Suprapubic skin (tissue), 4 donors: ENCODE measurements around a stretch of chr18.

DNA sequence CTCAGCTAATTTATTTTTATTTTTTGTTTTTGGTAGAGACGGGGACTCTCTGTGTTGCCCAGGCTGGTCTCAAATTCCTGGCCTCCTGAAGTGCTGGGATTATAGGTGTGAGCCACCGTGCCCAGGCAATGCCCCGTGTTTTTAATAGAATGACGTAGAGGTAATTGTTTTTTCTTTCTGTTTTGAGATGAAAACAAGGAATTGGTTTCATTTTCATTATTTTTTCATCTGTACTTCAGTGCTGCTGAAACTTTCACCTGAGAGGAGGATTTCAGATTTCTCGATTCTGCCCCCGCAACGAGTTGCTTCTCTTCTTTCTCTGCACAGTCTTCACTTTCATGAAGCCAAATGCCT lies 48.2 kb upstream of the LPIN2 start:
- PRO-cap: no peak
- RAMPAGE, long total RNA, 4 experiments: no peak in any of the 4 experiments

- PRO-cap: no peak
- RAMPAGE, long total RNA, 4 experiments: no peak in any of the 4 experiments
These were observed 99.9 kb downstream of the MYOM1 start for GRCh38 chr18:3119610-3120468.

- PRO-cap: no peak
- RAMPAGE, long total RNA, 4 experiments: no peak in any of the 4 experiments
These were observed 67.8 kb downstream of the MYOM1 start for GRCh38 chr18:3151866-3152443.

- PRO-cap: no peak
- RAMPAGE, long total RNA, 4 experiments: no peak in any of the 4 experiments
These were observed 4.5 kb upstream of the MYL12B start for GRCh38 chr18:3257112-3258090.

- PRO-cap: unidirectional peak, minus-strand start at chr18:3261621; bidirectional peak, plus-strand start at chr18:3262140, minus-strand start at chr18:3261810
- RAMPAGE, long total RNA, 4 experiments: start-site peak on the minus strand in 1 of 4 experiments, at chr18:3261794-3261843 at its widest, 13 reads per replicate
These were observed 496 bp upstream of the MYL12B start for GRCh38 chr18:3261287-3261987.

GRCh38 chr18:3448601-3449157 lies 1.3 kb upstream of the TGIF1 start:
- PRO-cap: bidirectional peak, plus-strand start at chr18:3449055, minus-strand start at chr18:3448932
- RAMPAGE, long total RNA, 4 experiments: no peak in any of the 4 experiments

GRCh38 chr18:3455678-3456645 lies 6.0 kb downstream of the TGIF1 start:
- PRO-cap: no peak
- RAMPAGE, long total RNA, 4 experiments: no peak in any of the 4 experiments

GRCh38 chr18:3459351-3459874 lies 9.4 kb downstream of the TGIF1 start:
- PRO-cap: no peak
- RAMPAGE, long total RNA, 4 experiments: no peak in any of the 4 experiments

DNA sequence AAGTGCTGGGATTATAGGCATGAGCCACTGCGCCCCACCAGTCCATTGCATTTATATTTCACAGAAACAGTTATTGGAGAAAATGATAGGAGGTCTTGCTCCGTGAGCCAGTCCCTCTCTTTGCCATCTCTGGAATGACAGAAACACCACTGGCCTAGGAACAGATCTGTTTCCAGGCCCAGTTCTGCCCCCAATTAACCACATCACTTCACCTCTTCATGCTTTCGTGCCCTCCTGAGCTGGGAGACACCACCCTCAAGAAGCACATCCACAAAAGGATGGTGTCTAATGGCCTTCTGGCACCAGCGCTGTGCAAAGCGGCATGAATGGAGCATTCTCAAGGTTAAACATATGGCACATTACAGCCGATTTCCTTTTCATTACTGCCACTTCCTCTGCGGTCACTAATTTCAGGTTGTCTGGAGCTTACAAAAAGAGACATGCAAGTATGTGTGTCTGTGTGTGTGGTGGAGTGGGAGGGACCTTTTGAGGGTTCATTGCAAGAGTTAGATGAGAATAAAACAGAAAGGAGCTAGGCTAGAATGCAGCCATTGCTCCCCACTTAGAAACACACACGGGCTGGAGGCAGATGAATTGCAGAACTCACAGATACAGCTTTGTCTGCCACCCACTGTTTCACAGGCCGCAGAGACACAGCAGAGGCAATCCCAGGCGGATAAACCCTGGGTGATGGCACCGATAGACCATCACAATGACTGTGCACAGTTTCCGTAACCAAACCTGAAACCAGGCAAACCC lies 75.9 kb downstream of the TGIF1 start:
- PRO-cap: no peak
- RAMPAGE, long total RNA, 4 experiments: no peak in any of the 4 experiments

DNA sequence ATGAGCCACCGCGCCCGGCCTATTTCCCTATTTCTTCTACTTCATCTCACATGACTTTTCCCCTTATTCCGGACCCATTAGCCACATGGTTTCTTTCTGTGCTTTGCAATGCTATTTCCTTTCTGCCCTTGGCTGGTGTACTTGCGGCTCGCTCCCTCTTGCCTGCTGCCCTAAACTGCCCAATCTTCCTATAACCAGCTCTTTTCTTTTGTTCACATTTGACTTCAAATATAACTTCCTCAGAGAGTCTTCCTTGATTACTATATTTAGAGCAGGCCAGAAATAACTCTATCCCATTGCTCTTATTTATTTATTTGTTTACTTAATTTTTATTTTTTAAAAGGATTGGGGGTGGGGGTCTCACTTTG lies 209.9 kb downstream of the TGIF1 start:
- PRO-cap: no peak
- RAMPAGE, long total RNA, 4 experiments: no peak in any of the 4 experiments

DNA sequence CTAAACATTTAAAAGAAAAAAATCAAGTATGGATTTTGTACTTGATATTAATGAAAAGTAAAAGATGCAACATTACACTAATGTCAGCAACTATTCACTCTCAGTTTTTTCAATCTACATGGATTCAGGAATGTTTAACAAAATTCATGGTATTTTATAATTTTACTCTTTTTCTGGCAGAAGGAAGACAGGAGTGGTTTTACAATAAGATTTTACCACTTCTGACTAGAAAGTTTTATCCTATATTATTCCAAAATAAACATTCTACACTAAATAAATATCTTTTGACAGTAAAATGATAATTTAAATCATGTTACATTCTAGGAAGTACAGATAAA lies 252.5 kb downstream of the DLGAP1 start:
- PRO-cap: no peak
- RAMPAGE, long total RNA, 4 experiments: no peak in any of the 4 experiments

DNA sequence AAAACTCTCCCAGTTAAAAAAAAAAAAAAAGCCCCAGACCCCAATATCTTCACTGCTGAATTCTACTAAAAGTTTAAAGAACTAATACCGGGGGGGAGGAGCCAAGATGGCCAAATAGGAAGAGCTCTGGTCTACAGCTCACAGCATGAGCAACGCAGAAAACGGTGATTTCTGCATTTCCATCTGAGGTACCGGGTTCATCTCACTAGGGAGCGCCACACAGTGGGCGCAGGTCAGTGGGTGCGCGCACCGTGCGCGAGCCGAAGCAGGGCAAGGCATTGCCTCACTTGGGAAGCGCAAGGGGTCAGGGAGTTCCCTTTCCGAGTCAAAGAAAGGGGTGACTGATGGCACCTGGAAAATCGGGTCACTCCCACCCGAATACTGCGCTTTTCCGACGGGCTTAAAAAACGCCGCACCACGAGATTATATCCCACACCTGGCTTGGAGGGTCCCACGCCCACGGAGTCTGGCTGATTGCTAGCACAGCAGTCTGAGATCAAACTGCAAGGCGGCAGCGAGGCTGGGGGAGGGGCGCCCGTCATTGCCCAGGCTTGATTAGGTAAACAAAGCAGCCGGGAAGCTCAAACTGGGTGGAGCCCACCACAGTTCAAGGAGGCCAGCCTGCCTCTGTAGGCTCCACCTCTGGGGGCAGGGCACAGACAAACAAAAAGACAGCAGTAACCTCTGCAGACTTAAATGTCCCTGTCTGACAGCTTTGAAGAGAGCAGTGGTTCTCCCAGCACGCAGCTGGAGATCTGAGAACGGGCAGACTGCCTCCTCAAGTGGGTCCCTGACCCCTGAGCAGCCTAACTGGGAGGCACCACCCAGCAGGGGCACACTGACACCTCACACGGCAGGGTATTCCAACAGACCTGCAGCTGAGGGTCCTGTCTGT lies 192.8 kb downstream of the AKAIN1 start:
- PRO-cap: no peak
- RAMPAGE, long total RNA, 4 experiments: no peak in any of the 4 experiments

GRCh38 chr18:5394615-5395408 lies 99.3 kb upstream of the ZBTB14 start:
- PRO-cap: no peak
- RAMPAGE, long total RNA, 4 experiments: no peak in any of the 4 experiments

GRCh38 chr18:5456009-5456366 lies 87.8 kb downstream of the EPB41L3 start:
- PRO-cap: no peak
- RAMPAGE, long total RNA, 4 experiments: no peak in any of the 4 experiments

DNA sequence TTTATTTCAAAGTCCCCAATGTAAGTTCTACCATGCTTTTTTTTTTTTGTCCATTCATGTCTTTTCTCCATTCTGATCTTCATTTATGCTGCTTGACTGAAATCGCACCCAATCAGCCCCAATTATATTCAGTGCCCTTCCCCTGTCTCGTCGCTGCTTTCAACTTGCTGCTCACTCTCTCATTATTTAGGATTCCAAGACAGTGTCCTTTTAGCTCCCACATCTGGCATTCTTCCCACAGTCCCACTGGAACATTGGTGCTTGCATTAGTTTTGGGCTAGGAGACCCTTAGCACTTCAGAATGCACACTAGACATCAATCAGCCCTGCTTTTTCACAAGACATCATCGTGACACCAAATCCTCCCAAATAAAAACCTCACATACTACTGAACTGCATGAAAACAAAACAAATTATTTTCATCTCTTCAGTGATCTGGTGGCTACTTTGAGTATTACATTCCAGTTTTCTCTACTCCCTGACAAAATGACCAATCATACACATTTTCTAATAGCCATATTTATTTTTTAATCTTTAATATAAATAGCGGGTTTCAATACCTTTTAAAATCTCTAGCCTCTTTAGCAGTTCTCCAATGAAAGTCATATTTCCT lies 82.2 kb upstream of the EPB41L3 start:
- PRO-cap: no peak
- RAMPAGE, long total RNA, 4 experiments: no peak in any of the 4 experiments

GRCh38 chr18:5627679-5628101 lies 83.9 kb upstream of the EPB41L3 start:
- PRO-cap: no peak
- RAMPAGE, long total RNA, 4 experiments: no peak in any of the 4 experiments

DNA sequence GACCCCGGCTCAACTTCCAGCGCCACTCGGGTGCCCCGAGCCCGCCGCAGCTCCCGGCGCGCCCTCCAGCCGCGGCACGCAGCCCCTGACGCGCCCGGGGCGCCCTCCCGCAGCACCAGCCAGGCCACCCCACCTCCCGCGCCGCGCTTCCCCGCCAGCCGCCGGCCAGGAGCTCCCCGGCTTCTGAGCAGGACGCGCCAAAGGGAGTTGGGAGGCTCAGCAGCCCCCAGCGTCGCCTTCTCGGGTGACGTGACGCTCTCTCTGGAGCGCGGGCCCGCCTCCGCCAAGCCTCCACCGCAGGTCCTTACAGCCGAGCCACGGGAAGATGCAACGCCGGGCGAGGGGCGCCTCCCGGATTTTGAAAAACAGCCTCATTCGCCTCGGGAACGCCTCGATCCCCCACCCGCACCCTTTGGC lies 85.0 kb upstream of the EPB41L3 start:
- PRO-cap: bidirectional peak, plus-strand start at position 307 of the sequence, minus-strand start at position 185 of the sequence
- RAMPAGE, long total RNA, 4 experiments: no peak in any of the 4 experiments

GRCh38 chr18:6362598-6362797 lies 52.2 kb downstream of the L3MBTL4 start:
- PRO-cap: no peak
- RAMPAGE, long total RNA, 4 experiments: no peak in any of the 4 experiments

DNA sequence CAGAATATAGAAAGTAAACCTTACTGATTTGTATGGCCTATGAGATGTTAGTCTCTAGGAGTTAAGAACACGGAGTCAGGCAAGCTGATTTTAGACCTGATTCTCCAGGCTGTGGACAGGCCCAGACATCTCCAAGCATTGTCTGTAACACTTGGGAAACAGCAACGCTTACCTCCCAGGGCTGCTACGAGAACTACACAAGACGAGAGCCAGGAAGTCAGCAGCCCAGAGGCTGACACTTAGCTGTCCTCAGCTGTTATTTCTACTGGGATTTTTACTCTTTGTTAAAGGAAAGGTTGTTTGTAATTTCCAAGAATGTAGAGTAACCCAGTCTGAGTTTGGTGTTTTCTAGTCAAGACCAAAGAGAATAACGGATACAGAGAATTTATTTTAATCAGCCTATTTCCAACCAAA lies 123.5 kb downstream of the LAMA1 start:
- PRO-cap: no peak
- RAMPAGE, long total RNA, 4 experiments: no peak in any of the 4 experiments

GRCh38 chr18:7116129-7116767 lies 1.3 kb downstream of the LAMA1 start:
- PRO-cap: no peak
- RAMPAGE, long total RNA, 4 experiments: no peak in any of the 4 experiments